LHCN-M2 (cell line): ENCODE results near the genes NRSN2, TBC1D20 and SDCBP2.

- RAMPAGE, long total RNA: no peak
These were observed 9.3 kb downstream of the DEFB132 start for GRCh38 chr20:266651-267483.

- RAMPAGE, long total RNA: no peak
These were observed 876 bp downstream of the ZCCHC3 start for GRCh38 chr20:298030-298861.

GRCh38 chr20:300159-300952 lies 3.0 kb downstream of the ZCCHC3 start:
- RAMPAGE, long total RNA: no peak

DNA sequence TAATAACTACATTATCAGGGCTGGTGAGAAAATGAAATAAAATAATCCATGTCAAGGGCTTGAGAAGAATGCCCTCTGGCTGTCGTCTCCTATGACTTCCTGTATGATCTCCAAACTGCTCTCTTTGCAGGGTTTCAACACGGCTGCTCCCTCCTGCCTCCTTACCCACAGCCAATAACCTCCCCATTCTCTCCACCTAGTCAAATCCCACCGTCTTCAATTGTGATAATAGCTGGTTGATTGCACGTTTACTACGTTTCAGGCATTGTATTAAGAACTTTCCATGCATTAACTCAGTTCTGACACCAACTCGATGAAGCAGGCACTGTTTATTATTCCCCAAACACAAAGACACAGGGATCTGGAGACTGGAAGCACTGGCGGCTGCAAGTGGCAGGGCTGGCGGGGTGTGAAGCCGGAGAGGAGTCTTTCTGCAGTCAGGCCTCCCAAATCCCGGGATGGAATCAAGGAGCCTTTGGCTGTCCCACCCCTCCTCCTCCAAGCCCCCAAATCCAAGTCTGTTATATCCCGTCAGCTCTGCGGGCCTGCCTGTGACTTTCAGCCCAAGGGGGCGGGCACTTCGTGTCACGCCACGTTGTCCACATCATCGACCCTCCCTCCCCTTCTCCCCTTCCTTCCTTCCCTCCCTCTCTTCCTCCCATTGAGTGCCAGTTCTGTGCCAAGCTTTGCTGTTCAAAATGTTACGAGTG lies 12.3 kb downstream of the ZCCHC3 start:
- RAMPAGE, long total RNA: no peak

- RAMPAGE, long total RNA: no peak
These were observed 697 bp downstream of the SOX12 start for GRCh38 chr20:325984-326514.

DNA sequence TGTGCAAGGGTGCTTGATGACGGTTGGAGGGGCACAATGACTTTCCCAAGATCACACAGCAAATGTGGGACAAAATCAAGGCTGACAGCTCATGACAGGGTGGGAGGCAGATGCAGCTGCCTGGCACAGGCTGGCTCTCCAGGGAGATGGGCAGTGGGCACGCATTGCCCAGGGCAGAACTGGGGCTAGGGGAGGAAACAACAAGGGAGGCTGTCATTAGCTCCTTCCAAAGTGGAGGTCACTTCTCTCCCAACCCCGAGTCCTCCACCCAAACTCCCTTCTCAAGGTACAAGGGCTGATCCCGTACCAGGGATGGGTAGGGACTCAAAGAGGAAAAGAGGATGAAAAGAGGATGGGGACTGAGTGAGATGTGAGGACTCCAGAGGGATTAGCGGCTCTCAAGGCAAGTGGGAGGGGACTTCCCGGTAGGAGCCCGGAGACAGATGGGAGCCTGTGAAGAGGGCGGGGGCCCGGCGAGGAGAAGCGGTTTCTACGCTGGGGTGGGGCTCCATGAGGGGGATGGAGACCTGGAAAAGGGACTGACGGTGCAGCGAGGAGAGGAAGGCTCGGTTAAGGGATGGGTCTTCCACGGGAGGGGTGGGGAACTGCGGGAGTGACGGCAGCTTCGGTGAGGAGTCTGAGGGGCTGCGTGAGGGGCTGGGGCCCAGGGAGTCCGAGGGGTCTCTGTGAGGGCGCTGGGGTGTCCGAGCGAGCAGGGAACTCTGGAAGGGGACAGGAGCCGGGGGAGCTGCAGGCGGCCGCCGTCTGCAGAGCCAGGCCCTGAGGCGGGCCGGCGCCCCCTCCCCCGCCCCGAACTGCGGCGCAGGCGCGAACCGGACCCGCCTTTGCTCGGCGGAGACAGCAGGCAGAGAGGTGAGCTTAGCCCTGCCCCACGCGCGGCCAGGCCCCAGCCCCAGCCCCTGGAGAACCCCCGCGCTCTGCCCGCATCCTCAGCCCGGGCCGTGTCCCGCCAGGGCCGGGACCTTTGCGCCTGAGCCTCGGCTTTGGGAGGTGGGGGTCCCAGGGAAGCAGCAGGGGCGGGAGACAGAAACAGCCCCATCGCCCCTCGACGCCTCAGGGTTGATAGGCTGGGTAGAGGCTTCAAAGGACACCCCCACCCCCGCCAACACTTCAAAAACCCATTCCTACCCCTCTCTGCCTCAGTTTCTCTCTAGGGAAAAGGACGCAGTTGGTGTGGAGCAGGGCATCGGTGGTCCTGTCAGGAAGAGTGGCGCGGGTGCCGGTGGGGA lies at the start of gene NRSN2:
TSS of gene NRSN2 (plus strand) at position 842 of the 1,250 bp plus-strand sequence.
- RAMPAGE, long total RNA: no peak

GRCh38 chr20:409043-409290 lies 868 bp downstream of the RBCK1 start:
- RAMPAGE, long total RNA: no peak

DNA sequence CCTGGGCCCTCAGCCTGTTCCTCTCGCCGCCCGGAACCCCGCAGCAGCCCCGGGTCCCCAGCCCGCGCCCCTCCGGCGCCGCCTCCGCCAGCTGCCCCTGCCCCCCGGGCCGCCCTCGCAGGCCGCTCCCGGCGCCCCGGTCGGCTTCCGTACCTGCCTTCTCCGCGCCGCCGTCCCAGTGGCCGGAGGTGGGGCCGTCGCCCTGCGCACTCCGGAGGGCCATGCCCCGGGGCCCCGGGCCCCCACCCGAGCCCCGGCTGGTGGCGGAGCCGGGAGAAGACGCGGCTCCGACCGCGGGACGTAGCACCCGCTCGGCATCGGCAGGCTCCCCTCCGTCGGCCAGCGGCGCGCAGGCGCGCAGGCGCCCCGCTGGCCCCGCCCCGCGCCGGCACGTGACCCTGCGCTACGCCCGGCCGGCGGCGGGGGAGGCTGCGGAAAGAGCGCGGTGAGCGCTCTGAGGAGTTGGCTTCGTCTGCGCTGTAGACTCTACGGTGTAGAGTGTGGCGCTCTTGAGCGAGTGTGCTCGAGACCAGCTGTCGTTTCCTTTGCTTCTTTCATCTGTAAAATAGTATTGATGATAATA lies at the start of gene TBC1D20:
TSS of gene TBC1D20 (minus strand) at position 351 of the 583 bp plus-strand sequence.
- RAMPAGE, long total RNA: no peak

- RAMPAGE, long total RNA: no peak
These were observed 7.5 kb downstream of the CSNK2A1 start for GRCh38 chr20:535953-536676.

DNA sequence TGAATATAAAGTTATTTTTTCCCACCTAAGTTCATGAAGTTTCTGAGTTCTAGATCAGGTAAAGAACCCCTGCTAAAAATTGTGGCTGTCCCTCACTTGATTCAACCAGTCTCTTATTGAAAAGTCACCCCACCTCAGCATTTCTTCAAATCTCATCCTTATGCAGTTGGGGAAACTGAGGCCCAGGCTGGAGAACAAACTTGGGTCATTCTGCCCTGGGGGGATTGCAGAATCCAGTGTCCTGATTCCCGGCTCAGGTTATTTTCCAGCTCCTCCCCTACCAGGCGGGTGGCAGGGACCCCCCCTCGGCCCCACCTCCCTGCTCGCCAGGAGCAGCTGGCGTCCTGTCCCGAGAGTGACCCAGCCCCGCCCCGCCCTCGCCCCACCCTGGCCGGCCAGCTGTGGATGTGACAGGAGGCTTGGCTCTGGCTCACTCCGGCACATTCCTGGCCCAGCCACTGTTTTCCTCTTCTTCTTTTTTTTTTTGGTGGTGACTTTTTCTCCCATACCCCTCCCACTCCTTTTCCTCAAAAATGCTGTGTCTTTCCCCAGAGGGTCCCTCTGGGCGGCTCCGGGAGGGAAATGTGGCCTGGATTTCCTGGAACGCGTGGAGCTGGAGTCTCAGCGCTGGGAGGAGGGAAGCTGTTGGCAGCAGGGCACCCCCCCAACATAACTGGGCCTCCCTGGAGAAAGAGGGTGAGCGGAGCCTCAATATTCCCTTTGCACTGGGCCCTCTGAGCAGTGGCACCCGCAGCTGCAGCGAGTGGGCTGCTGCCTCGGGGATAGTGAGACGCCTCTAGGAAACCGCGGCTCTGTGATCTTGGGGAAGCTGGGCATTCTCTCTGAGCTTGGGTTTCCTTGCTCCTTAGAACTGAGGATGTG lies 28.2 kb upstream of the CSNK2A1 start:
- RAMPAGE, long total RNA: no peak

GRCh38 chr20:595381-596017 lies 14.6 kb downstream of the TCF15 start:
- RAMPAGE, long total RNA: no peak

GRCh38 chr20:671424-671798 lies 4.2 kb downstream of the SCRT2 start:
- RAMPAGE, long total RNA: no peak

- RAMPAGE, long total RNA: no peak
These were observed 12.4 kb upstream of the FAM110A start for GRCh38 chr20:821185-821409.

DNA sequence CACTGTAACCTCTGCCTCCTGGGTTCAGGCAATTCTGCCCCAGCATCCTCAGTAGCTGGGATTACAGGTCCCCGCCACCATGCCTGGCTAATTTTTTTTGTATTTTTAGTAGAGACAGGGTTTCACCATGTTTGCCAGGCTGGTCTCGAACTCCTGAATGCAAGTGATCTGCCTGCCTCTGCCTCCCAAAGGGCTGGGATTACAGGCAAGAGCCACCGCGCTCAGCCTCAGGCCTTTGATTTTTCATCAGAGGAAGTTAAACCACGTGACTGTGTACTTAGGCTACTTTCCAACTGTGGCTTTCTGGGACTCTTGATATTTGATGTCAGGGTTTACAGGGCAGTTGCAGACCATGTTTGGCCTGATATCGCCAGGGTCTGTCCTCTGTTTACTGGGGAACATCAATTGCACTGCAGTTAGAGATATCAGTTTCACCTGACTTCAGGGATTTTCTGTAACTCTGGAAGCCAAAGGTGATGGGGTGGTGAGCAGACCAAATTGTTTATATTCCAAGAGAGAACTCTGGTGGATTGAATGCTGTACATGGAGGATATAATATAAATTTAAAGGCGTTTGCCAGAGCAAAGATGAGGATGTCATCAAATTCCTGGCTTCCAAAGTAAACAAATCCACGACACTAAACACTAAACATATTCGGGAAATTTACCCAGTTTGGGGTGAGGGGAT lies 4.1 kb downstream of the PSMF1 start:
- RAMPAGE, long total RNA: no peak

GRCh38 chr20:1156343-1156611 lies 28.5 kb downstream of the TMEM74B start:
- RAMPAGE, long total RNA: no peak

DNA sequence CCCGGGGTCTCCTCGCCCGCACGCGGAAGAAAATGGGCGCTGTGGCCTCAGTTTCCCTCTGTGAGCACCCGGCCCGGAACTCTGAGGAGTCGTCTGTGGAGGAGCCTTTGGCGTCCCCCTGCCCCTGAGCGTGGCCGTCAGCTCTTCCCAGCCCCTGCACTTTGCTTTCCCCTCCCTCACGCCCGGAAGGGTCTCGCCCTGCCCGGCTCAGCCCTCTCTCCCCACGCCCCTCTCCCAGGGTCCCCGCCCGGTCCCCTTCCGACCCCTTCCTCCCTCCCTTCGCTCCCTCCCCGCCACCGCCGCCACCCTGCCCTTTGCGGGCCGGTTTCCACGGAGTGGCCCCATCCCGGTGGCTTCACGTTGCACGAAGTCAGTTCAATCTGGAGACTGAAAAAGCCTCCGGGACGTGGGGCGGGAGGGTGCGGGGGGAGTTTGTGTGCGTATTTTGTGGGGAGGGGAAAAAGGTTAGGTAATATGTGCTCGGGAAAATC lies 540 bp downstream of the RAD21L1 start:
- RAMPAGE, long total RNA: no peak

- RAMPAGE, long total RNA: no peak
These were observed 4.4 kb downstream of the SDCBP2 start for GRCh38 chr20:1324535-1324993.

DNA sequence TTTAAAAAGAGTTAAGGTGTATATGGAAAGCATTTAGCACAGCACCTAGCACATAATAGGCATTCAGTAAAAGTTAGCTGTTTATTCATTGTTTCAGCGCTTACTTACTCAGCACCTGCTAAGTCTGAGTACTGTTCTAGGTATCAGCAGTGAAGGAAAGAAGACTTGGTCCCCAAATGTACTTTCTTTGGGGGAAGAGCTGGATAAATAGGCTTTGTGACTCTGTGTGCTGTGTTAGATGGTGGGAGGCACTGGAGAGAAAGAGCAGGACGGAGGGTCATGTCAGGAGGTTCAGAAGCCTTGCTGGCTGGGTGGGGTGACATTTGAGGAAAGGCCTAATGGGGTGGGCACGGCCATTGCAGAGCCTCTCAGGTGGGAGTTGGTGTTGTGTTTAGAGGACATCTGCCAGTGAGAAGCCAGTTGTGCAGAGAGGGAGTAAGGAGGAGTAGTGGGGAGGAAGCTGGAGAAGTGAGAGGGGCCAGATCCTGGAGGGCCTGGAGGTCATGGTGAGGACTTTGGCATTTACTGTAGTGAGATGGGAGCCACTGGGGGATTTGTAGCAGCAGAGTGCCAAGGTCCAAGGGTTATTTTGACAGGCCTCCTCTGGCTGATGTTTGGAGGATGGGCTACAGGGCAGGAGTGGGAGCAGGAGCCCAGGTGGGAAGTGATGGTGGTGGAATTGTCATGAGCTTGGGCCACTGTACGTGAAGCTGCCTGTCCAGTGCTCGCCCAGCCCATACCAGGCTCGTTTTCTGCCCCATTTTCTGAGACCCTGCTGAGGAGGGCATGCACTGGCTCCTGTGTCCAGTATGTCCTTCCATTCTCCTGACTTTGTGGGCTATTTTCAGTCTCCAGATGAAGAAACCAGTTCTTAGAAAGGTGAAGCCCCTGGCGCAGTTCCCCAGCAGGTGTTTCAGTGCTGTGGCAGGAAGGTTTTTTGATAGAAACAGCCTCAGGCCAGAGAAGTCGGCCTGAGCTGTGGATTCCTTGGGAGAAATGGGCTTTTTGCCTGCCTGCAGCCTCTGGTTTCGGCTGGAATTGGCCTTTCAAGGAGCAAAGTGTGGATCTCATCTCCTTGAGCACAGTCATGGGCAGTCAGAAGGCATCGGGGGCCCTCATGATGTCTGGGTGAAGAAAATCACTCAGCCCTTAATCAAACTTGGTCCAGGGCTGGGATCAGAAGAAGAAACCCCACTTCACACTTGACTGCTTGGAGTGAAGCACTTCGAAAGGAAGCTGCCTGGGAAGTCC lies 777 bp downstream of the SDCBP2 start:
- RAMPAGE, long total RNA: no peak

GRCh38 chr20:1328988-1329932 lies at the start of gene SDCBP2:
SDCBP2 (minus strand) TSS chr20:1329139.
- RAMPAGE, long total RNA: no peak

DNA sequence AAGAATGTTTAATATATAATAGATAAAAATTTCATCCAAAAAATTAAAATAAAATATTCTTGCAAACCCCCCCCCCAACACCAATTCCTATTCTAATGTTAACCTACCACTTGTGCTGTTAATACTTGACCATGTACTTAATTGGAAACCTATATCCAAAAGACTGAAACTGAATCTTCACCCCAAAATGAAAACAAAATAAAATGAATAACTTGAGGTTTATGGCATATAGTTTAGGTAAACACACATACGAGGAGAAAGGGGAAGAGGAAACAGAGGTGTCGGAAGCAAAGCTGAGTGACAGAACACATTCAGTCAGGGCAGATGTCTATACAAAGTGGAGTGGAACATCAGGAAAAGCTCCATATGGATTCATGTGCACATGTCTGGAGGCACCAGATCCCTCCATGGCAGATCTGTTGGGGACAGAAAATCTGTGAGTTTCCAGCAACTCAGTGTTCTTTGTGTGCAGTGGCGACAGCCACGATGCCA lies 23.2 kb downstream of the FKBP1A start:
- RAMPAGE, long total RNA: no peak